B cell (primary cell): ENCODE results near the gene NOBOX.

- PRO-cap, result no peak
- CAGE, long polyA plus RNA, result no peak
These were observed at the start of gene NOBOX for GRCh38 chr7:144410109-144410646. NOBOX (minus strand) TSS chr7:144410227.

DNA sequence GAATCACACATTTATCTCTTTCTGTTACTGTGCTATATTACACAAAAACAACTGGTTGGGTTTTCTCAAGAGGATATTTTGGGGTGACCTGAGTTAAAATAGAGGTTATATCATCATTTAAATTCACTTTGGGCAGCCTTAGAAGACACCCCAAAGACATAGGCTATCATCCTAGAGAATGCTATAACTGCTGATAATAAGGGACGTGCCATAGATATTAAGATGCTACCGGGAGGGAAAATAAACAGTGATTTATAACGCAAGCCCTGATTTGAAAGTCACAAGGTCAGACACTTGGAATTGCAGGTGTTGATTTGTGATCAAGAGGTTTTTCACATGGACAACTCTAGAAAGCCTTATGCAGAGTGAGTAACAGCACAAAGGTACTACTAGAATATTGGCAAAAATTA lies 465.7 kb downstream of the CNTNAP2 start:
- PRO-cap, result no peak
- CAGE, long polyA plus RNA, result no peak

- PRO-cap, result no peak
- CAGE, long polyA plus RNA, result no peak
These were observed 633.4 kb downstream of the CNTNAP2 start for GRCh38 chr7:146750069-146750372.

GRCh38 chr7:148699064-148699153 lies 206 bp downstream of the CUL1 start:
- PRO-cap, result bidirectional peak, plus-strand start at chr7:148699181, minus-strand start at chr7:148699114
- CAGE, long polyA plus RNA, result no peak

DNA sequence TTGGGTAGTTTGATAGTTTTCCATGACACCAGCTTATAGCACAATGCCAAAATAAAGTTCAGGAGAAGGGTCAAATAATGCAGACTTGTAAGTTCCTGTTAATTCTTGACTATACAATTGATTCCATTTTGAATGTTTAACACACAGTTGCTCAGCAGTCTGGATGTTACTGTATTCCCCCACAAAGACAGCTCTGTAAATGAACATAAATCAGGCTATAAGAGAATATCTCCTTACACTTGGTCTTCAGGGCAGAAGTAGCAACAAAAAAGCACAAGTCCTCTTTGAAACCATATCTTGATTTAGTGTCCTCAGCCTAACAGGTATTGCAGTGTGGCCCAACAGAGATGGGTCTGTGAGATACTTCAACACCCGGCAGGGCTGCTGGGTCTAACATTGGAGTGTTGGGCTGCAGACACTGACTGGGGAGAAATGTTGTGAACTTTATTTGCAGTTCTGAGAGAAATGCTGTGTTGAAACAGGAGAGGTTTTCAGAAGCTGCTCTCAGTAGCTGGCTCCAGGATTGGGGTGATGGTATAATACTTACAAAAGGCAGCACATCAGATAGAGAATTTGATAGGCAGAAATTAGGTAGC lies 75.8 kb downstream of the CUL1 start:
- PRO-cap, result no peak
- CAGE, long polyA plus RNA, result no peak

GRCh38 chr7:148806896-148807997 lies 76.8 kb downstream of the EZH2 start:
- PRO-cap, result no peak
- CAGE, long polyA plus RNA, result no peak

- PRO-cap, result no peak
- CAGE, long polyA plus RNA, result no peak
These were observed 30.1 kb upstream of the EZH2 start for GRCh38 chr7:148914114-148914725.

DNA sequence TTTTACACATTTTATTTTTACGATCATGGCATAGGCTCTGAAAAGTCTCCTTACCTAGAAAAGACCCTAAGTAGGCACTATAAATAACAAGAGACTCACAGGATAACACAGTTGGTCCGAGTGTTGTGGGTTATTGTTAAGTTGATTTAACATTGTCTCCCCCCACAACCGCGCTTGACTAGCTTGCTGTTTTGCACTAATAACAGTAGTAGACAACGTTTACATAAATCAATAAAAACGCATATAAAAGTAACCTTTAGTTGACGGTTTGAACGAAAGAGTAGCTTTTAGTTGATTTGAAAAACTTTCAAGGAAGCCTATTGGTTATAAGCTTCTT lies 57.3 kb upstream of the EZH2 start:
- PRO-cap, result bidirectional peak, plus-strand start at position 110 of the sequence, minus-strand start outside the sequence
- CAGE, long polyA plus RNA, result no peak

DNA sequence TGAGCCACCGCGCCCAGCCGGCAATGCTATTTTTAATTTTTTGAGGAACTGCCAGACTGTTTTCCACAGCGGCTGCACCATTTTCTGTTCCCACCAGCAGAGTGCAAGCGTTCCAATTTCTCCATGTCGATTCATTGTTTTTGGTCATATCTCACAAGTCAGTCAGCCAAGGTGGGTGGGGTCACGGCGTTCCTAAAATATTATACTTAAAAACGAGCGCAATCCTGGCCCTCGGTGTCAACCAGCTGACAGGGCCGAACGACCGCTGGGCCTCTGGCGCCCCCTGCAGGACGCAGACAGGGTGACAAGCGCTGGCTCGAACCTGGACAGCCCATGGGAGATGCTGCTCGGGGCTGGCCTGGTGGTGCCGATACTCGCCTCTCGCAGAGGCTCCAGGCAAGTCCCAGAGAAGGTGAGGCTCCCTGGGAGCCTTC lies 61.6 kb downstream of the PDIA4 start:
- PRO-cap, result no peak
- CAGE, long polyA plus RNA, result no peak

DNA sequence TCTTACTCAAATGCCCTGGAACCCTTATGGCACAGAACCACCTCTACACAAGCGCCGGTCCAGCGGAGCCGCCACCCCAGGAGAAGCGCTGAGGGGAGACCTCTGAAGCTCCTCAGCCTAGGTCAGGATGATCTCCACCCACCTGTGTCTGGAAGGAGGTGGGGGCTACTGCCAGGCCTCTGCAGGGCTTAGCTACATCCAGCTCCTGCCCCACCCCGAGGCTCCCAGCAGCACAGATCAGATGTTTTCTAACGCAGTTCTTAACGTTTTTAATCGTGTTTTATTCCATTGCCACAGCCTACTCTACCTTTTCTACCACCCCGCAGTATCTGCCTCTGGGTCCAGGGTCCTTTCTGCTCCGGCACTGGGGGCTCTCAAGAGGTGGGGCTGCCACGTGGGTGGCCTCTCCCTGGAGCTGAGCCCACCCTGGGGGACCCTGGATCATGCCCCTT lies 25.5 kb downstream of the PDIA4 start:
- PRO-cap, result no peak
- CAGE, long polyA plus RNA, result no peak

DNA sequence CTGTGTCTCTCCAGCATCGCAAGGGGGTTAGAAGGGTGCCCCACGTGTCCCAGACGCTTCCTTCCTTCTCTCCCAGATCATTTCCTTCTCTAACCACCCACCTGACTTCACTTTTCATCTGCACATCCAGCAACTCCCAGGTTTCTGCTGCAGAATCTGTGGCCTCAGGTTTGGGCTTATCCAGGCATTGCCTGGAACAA lies 14.4 kb downstream of the PDIA4 start:
- PRO-cap, result no peak
- CAGE, long polyA plus RNA, result no peak

DNA sequence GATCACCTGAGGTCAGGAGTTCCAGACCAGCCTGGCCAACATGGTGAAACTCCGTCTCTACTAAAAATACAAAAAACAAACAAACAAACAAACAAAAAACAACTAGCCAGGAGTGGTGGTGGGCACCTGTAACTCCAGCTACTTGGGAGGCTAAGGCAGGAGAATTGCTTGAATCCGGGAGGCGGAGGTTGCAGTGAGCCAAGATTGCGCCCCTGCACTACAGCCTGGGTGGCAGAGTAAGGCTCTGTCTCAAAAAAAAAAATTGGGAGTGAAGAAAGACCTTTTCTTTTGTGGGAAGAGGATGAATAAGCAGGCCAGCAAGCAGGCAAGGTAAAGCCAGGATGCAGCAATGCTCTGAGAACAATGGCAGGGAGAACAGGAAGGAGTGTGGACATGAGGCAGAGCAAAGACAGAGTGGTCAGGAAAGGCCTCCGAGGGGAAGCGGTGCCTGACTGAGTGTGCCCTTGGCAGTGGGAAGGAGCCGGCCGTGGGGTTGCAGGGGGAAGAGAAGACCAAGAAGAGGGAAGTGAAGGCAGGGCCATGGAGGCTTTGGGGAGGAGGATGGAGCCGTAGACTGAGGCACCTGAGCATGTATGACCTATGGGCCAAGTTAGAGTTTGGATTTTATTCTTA lies 22.0 kb upstream of the ZNF212 start:
- PRO-cap, result no peak
- CAGE, long polyA plus RNA, result no peak

- PRO-cap, result no peak
- CAGE, long polyA plus RNA, result no peak
These were observed 736 bp downstream of the ZNF212 start for GRCh38 chr7:149239942-149240832.

GRCh38 chr7:149603476-149604258 lies 106.1 kb upstream of the ZNF746 start:
- PRO-cap, result no peak
- CAGE, long polyA plus RNA, result no peak

- PRO-cap, result no peak
- CAGE, long polyA plus RNA, result no peak
These were observed 26.9 kb downstream of the KRBA1 start for GRCh38 chr7:149741691-149741963.

DNA sequence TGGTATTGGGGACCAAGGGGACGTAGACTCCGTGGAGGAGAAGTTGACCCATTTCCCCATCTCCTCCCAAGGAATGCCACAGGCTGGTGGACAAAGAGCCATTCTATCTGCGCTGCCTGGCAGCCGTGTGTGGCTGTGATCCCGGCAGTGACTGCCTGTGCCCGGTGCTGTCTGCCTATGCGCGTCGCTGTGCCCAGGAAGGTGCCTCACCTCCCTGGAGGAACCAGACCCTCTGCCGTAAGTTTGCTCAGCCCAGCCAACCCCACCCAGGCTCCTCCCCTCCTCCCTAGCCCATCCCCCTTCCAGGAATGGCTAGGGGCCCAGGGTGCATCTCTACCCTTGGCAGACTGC lies 10.0 kb upstream of the ZNF467 start:
- PRO-cap, result no peak
- CAGE, long polyA plus RNA, result no peak

- PRO-cap, result no peak
- CAGE, long polyA plus RNA, result no peak
These were observed 1.3 kb upstream of the ATP6V0E2 start for GRCh38 chr7:149872353-149873032.

DNA sequence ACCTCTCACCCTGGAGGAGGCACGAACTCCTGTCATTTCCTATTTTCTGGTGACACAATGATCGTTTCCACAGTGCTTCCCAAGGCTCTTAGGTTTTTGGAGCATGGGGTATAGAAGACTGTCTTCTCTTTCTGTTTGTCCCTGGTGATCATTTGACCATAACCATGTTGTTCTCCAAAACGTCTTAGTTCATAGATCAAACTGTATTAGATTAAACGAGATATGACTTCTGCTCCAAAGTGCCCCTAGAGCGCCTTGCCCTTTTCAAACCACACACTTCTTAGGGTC lies 179.2 kb downstream of the ATP6V0E2 start:
- PRO-cap, result no peak
- CAGE, long polyA plus RNA, result no peak

GRCh38 chr7:150325094-150325705 lies 1.9 kb upstream of the ACTR3C start:
- PRO-cap, result no peak
- CAGE, long polyA plus RNA, result no peak

DNA sequence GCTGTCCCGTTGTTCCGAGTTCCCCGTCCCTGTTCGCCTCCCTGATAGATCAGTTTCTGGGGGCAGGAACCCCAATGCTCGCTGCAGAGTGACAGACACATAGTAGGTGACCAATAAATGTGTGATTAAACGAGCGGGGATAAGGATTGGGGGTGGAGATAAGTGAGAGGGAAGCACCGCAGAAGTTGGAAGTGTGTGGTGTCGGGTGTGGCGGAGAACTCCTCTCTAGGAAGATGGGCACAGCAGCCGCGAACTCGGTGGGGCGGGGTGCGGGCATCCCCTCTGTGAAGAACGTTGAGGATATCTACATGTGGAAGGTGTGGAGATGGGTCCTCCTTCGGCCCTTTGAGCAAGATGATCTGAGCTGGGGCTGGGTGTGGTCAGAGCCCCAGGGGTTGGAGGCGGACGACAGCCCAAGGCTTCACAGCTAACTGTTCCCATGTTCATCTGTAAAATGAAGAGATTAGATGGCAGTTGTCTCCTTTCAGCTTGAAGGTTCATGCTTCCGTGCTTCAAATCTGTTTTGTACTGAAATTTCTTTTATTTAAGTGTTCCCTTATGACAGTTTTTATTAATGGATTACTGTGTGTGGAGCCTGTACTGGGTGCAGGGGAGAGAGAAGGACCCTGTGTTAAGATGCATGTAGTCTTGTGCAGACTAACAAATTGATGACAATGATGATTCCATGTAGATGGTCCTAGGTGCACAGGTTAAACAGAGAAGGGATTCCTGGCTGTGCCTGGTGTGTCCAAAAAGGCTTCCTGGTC lies 795 bp downstream of the ZNF775 start:
- PRO-cap, result bidirectional peak, plus-strand start at position 236 of the sequence, minus-strand start at position 221 of the sequence
- CAGE, long polyA plus RNA, result no peak